Occipital lobe (tissue), 2 donors: Measurements from ENCODE around the gene TRIM13.

DNA sequence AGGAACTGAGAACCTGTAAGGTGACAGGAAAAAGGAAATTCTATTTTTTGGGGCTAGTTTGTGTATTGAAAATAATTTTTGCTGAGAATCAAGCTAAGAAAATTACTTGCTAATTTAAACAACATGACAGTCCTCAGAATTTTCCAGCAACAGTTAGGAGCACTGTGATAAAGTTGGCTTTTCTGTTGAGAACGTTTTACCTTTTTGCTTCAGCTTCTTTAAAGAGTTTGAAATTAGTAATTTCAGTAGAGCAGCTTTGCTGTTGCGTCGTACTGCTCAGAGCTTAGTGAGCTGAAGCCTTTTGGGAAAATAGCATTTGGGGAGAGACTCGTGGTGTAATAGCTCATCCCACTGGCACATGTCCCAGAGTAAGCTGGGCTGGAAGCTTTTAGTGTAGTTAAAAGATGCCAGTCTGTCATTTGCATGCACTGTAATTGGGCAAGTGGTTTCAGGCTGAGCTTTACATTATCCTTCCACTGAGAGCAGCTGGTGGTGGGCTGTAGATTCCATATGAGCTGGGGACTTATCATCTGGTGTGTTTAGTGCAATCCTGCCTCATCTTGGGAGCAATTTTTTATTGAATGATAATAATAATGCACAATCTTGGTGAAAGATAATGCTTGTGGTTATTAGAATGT is 69.8 kb downstream of the LRCH1 start:
- RAMPAGE, long total RNA, result no peak

- RAMPAGE, long total RNA, result no peak
Observed at GRCh38 chr13:46751601-46752458, 45.1 kb downstream of the ESD start.

DNA sequence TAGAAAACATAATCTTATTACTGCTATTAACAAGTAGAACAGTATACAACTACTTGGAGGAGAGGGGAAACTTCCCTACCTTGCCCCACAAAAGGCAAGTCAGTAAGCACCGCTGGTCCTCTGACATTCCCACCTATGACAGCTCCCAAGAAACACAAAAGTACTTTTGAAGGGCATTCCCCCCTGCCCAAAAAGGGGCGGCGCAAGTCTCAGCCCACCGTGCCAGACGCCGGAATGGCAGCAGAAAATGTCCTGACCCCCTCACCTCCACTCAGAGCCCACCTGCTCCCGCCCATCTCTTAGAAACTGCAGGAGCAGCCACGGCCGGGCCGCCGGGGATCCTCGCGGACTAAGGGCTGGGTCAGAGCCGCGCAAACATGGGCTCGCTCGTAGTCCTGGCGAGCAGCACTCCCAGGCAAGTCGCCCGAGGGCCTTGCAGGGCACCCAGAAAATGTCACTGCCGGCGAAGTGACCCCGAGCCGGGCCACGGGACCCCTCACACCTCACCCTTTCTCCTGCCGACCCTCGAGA is 383 bp downstream of the SUCLA2 start:
- RAMPAGE, long total RNA, result no peak

DNA sequence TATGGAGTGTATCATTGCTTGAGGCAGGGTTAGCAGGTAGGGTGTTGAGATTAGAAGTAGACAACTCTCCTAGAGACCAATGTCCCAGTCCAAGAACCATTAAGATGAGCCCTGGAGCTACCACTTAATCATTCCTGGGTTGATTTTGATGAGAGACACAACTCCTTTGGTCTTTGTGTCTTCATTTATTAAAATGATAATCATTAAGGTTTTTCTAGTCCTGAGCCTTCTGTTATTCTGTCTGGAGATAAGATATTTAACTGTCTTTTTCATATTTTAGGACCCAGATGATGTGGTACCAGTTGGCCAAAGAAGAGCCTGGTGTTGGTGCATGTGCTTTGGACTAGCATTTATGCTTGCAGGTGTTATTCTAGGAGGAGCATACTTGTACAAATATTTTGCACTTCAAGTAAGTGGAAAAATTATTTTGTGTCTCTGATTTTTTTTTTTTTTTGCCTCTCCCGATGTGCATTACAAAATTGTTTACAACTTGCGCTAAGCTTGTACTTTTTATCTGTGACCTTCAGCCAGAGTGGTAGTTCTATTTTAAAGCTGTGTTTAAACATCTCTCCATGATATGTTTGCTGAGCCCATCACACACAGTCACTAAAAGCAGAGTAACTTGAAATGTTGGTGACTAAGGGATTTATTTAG is 20.6 kb downstream of the ITM2B start:
- RAMPAGE, long total RNA, result no peak

- RAMPAGE, long total RNA, result no peak
Observed at GRCh38 chr13:48257898-48258442, 25.0 kb downstream of the ITM2B start.

DNA sequence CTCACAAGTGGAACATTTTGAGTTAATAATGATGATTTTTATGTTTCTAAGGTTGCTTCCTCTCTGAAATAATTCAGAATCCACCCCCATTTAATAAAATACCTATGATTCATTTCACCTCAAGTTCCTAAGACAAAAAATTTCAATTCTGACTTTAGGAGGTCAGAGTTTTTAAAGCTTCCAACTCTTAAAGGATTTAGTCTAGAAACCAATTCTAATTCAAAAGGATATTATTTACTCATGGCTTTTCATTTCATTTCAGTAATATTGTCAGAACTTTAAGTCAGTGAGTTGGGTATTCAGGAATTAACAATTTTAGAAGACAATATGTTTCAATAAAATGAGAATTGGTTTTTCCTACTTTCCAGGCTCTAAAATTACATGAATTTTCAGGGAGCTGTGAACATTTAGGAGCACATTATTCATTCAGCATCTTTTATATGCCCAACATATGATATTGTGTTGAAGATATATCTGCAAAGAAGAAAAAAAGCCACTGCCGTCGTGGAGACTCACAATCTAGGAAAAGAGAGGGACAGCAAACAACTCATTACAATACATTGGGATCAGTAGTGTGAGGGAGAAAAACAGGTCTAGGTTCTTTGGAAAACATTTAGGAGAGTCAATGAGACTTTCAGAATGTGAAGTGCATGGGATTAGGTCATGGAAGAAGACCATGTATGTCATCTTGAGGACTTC is 29.3 kb downstream of the ITM2B start:
- RAMPAGE, long total RNA, result no peak

- RAMPAGE, long total RNA, result no peak
Observed at GRCh38 chr13:48304351-48305191, 1.0 kb downstream of the RB1 start.

GRCh38 chr13:48567710-48568422 is 35.0 kb upstream of the RCBTB2 start:
- RAMPAGE, long total RNA, result no peak

GRCh38 chr13:48625912-48626404 is 27.8 kb upstream of the CYSLTR2 start:
- RAMPAGE, long total RNA, result no peak

GRCh38 chr13:48660508-48661027 is 6.8 kb downstream of the CYSLTR2 start:
- RAMPAGE, long total RNA, result no peak

- RAMPAGE, long total RNA, result no peak
Observed at GRCh38 chr13:48775959-48776375, 122.2 kb downstream of the CYSLTR2 start.

- RAMPAGE, long total RNA, result no peak
Observed at GRCh38 chr13:48954078-48954524, 21.6 kb upstream of the FNDC3A start.

DNA sequence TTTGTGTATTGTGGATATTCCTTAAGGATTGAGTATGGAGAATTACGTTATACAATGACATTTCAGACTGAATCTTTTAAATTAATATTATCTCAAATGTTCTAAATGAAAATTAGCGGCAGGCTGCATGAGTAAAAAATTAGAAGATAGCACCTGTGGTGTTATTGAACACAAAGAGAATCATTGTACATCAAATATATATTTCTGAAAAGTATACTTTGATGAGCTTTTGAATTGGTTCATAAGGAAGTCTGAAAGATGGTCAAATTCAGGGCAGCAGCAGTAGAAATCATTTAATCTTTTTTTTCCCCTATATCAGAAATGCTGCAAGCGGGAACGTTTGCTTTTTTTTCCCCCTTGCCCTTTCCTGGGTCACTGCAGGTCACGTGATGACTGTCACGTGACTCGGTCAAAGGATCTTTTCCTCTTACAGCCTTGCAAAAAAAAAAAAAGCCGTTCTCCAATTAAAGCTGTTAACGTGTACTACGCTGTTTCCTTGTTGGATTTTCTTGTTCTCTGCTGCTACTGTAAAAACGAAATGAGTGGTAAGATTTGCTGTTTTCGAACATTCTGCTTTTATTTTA is 110.2 kb upstream of the MLNR start:
- RAMPAGE, long total RNA, result no peak

DNA sequence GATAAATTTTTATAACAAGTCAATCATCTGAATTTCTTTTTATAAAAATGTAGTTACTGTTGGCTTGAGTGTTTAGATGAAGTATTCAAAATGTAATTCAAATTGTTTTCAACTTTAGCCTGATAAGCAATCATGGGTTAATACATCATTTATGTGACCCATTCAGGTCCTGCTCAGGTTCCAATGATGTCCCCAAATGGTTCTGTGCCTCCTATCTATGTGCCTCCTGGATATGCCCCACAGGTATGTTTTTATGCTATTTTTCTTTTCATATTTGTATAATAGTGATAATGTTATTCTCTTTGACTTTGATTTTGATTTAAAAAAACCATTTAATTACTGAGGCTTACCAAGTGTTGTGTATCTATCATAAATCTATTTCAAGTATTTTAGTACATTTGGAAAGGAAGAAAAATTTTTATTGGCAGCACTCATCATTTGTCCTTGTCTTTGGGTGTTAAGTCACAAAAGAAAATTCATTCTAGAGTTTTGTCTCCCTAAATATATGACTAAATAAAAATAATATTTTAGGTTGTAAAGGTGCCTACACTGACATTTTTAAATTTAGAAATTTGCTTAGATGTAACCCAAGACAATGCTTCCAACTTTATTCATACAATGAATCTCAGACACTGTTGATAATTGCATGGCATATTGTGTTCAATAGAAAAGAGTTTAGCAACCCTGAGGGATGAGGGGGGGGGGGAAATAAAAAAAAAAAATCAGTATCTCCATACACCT is 105.5 kb upstream of the MLNR start:
- RAMPAGE, long total RNA, result no peak

DNA sequence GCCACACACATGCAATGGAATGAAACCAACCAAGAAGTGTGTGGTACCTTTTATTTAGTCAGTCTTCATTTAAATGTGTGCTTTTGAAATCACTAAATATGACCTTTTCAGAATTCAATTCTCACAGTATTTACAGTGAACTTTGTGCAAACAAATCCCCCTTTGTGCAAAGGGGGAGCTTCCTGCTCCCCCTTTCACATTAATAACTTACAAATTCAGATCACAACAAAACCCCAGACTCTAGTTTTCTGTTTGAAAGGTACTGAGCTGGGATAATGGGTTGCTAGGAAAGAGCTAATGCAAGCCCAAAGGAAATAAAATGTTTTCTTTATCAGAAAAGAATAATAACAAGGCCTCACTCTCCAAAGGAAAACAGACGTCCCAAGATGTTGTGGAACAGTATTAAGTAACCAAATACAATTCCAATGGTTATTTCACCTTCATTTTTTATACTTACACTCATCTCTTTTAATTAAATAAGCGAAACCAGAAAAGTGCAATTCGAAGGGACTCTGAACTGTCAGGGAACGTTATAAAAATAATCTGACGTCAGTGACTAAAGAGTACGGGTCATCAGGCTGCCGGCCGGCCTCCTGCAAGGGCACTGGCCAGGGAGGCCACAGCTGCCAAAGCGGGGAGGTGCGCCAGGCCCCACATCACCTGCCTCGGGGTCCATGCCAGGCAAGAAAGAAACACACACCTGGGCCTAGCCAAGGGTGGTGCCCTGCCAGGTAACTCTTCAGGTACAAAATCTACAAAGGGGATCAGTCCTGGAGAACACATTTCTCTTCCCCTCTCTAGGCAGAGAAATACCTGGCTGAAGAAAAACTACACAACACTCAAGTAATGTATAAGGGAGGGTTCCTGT is 61.1 kb downstream of the CDADC1 start:
- RAMPAGE, long total RNA, result no peak

DNA sequence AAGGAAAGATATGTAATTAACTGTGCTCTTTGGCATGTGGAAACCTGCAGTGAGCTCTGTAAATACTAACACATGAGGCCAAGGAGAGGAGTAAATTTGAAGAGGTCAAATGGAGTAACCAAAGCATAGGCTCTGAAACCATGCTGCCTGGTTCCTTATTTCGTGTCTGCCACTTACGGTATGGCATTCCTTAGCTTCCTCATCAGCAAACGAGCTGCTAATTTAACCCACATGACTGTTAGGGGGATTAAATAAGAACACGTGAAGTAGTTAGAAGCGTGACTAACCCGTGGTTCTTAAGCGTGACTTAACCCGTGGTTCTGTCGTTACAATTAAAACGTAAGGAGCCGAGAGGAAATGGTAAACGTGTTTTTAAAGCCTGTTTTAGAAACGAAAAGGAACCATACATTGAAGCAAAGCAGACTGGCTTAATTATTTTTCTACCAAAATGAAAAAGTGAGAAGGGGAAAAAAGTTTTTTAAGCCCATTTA is 949 bp downstream of the SETDB2 start:
- RAMPAGE, long total RNA, result no peak

DNA sequence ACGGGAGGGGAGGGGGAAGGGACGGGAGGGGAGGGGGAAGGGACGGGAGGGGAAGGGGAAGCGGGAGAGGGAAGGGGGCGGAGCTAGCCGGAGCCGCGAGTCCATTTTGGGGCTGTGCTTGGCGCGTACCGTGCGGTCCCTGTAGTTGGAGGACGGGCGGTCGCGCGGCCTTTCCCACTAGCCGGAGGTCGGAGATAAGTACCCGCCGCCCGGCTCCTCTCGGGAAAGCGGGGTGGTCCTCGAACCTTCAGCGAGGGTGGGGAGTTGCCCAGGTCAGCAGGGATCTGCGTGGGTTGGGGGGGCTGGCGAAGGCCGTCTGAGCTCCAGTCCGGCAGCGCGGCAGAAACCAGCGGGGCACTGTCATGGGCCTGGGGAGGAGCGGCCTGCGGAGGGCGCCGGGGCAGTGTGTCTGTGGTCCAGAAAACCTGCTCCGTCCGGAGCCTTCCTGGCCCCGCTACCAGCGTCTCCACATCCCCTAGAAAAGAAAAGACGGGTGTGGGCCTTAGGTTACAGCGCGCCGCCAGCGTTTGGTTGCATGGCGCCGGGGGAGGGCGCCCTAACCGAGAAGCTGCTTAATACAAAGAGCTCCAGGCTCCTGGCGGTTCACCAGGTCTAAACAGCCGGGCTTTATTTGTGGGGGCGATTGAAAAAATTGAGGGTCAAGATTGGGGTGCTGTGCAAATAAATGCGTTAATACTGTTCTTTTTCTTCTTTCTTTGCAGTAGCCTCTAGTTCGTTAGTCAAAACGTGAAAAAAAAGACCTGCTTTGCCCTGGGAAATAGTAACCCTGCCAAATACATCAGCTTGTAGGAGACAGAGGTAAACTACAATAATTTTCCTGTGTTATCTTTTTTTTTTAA is at the start of gene TRIM13:
Gene TRIM13, plus strand, starts transcription at position 98 of the 860 bp plus-strand sequence.
- RAMPAGE, long total RNA, result start-site peak on the plus strand centred at position 127 of the sequence, 58 bp wide, 521 and 155 reads in 2 replicates

DNA sequence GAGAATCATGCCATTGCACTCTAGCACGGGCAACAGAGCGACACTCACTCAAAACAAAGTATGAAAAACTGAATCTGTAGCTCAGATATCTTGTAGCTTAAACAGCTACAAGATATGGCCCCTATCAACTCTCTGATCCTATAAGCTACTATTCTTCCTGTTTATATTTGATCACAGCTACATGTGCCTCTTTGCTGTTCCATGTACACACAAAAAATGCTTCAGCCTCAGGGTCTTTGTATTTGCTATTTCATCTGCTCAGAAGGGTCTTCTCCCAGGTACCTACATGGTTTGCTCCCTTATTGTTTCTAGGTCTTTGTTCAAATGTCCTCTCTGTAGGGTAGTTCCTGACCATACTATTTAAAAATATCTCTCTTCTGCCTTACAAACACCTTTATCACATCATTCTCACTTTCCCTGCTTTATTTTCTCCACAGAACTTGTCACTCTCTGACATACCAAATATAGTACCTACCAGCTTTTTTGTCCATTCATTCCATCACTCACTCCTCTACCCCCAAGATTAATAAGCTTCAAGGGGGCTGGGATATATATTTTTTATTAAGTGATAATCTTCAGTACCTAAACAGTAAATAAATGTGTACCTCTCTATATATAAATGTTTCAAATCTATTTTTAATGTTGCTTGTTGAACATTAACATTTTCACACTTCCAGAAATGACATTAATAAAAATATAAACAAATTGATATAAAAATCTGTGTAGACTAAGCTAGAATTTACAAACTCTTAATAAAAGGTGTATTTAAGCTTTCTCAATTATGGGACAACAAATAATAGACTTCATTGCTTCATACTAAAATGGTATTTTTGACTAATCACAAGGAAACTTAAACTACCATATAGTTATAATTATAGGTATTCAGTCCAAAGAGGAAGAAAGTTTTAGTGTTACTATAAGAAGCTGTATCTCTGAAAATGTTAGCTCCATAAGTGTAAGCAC is 27.9 kb downstream of the KCNRG start:
- RAMPAGE, long total RNA, result no peak

DNA sequence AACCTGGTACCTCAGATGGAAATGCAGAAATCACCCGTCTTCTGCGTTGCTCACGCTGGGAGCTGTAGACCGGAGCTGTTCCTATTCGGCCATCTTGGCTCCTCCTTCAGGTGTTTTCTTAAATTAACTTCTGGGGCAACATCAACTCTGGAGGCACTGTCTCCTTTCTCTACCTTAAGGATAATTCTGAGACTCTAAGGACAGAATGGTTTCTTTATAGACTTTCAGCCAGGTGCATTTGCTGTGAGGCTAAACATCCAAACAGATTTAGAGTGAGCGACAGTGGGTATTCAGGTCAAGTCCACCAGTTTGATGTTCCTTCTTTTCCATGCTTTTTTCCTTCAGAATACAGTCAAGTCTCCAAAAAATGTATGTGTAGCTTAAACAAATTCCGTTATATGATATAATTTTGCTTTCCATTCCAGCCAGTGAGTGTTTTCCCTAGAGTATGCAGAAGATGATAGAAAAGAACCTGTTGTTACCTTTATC is 171.0 kb downstream of the KCNRG start:
- RAMPAGE, long total RNA, result no peak

GRCh38 chr13:50236682-50237352 is 221.6 kb downstream of the KCNRG start:
- RAMPAGE, long total RNA, result no peak